Testis (tissue), 5 donors: Measurements from ENCODE around the gene AP1M1.

DNA sequence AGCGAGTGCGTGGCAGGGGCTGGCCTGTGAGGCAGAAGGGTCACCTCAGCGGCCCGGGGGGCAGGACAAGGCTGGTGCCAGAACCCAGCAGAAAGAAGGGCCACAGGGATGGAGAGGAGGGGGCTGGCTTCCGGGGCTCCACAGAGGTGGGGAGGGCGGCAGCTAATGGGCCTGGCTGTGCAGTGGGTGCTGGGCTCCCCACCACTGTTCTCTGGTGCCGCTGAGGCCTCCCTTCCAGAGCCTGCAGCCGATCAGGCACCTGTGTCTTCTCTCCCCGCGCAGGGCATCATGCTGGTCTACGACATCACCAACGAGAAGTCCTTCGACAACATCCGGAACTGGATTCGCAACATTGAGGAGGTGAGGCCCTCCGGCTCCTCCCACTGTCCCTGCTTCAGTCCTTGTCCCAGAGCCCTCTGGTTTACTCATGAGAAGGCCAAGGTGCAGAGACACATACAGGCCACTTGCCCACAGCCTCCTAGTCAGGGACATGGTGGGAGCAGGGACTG lies 13.6 kb downstream of the RAB8A start:
- PRO-cap, 3 experiments = no peak in any of the 3 experiments
- RAMPAGE, long total RNA, 2 experiments = no peak in any of the 2 experiments
- RRBS = 96% methylated on average over 6 of the region's 16 CpGs

GRCh38 chr19:16141170-16141629 lies 2.3 kb upstream of the HSH2D start:
- PRO-cap, 3 experiments = no peak in any of the 3 experiments
- RAMPAGE, long total RNA, 2 experiments = no peak in any of the 2 experiments
- RRBS = no CpG with 5 or more reads among the region's 6 CpGs

GRCh38 chr19:16197354-16198111 lies at the start of gene AP1M1:
Gene AP1M1, plus strand, starts transcription at chr19:16197911.
- PRO-cap, 3 experiments = peak in 3 of 3 experiments; most common plus-strand start chr19:16197911 (in 3); most common minus-strand start chr19:16197704 (in 1)
- RAMPAGE, long total RNA, 2 experiments = start-site peak on the plus strand in 2 of 2 experiments, at chr19:16197884-16197957 at its widest, 399 to 1,026 reads per replicate; start-site peak on the minus strand in 2 of 2 experiments, at chr19:16197737-16197807 at its widest, 18 to 21 reads per replicate
- RRBS = 1% methylated on average over 7 of the region's 47 CpGs

GRCh38 chr19:16326275-16326829 lies 1.7 kb downstream of the KLF2 start:
- PRO-cap, 3 experiments = no peak in any of the 3 experiments
- RAMPAGE, long total RNA, 2 experiments = no peak in any of the 2 experiments
- RRBS = 9% methylated on average over 10 of the region's 27 CpGs

DNA sequence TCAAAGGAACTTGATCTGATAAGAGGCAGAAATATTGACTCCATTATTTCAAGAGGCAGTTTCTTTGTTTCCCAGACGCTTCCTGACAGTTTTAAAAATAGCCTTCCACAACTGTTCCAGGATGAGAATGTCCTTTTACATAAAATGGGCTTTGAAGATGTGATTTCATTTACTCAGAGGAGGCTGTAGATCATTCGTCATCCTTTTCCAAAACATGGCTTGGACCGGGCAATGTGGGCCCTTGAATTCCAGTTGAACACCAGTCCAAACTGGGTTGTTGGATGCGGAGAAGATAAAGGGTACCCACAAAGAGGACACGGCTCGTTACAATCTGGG lies 23.2 kb downstream of the KLF2 start:
- PRO-cap, 3 experiments = peak in 3 of 3 experiments; most common plus-strand start position 168 of the sequence (in 3)
- RAMPAGE, long total RNA, 2 experiments = no peak in any of the 2 experiments
- RRBS = no CpG with 5 or more reads among the region's 6 CpGs

DNA sequence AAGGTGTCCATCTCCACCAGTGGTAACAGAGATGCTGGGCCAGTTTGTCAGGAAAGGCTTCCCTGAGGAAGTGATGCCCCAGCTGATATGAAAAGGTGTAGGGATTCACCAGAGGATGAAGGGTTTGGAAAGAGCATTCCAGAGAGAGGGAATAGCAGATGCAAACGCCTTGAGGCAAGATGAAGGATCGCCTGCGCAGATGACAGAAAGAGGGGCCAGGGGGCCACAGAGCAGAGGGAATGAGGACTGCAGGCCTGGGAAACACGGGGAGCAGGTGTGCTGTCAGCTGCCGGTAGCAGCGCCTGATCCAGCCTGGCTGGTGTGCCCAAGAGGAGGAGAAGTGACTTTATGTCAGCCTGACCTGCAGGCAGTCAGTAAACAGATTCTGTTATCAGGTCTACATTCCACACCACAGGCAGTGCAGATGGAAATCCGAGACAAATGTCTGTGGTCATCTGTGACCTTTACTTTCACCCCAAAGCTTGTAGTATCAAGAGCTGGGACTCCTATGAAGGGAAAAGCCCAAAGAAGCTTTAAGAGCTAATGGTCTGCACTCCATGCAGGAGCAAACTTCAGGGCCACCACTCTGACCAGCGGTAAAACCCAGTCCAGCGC lies 7.9 kb downstream of the EPS15L1 start:
- PRO-cap, 3 experiments = no peak in any of the 3 experiments
- RAMPAGE, long total RNA, 2 experiments = no peak in any of the 2 experiments
- RRBS = no CpG with 5 or more reads among the region's 9 CpGs

GRCh38 chr19:16522732-16523622 lies 19.3 kb downstream of the CHERP start:
- PRO-cap, 3 experiments = no peak in any of the 3 experiments
- RAMPAGE, long total RNA, 2 experiments = no peak in any of the 2 experiments
- RRBS = 93% methylated on average over 4 of the region's 32 CpGs

- PRO-cap, 3 experiments = no peak in any of the 3 experiments
- RAMPAGE, long total RNA, 2 experiments = no peak in any of the 2 experiments
- RRBS = under 1% methylated on average over 8 of the region's 78 CpGs
Observed at GRCh38 chr19:16571051-16572255, 762 bp downstream of the SLC35E1 start.

- PRO-cap, 3 experiments = no peak in any of the 3 experiments
- RAMPAGE, long total RNA, 2 experiments = no peak in any of the 2 experiments
- RRBS = no CpG with 5 or more reads among the region's 29 CpGs
Observed at GRCh38 chr19:16588089-16589242, 16.3 kb upstream of the SLC35E1 start.

- PRO-cap, 3 experiments = peak in 3 of 3 experiments; most common plus-strand start chr19:16628584 (in 3)
- RAMPAGE, long total RNA, 2 experiments = start-site peak on the plus strand in 1 of 2 experiments, at chr19:16628348-16628507 at its widest, 9 reads per replicate
- RRBS = 1% methylated on average over 24 of the region's 47 CpGs
Observed at GRCh38 chr19:16628321-16628682, 298 bp upstream of the MED26 start.

- PRO-cap, 3 experiments = peak in 3 of 3 experiments; most common plus-strand start chr19:16628800 (in 3); most common minus-strand start chr19:16628893 (in 3)
- RAMPAGE, long total RNA, 2 experiments = start-site peak on the plus strand in 1 of 2 experiments, at chr19:16629133-16629190 at its widest, 15 reads per replicate
- RRBS = 0% methylated on average over 1 of the region's 57 CpGs
Observed at GRCh38 chr19:16628683-16629714, 995 bp upstream of the MED26 start.

DNA sequence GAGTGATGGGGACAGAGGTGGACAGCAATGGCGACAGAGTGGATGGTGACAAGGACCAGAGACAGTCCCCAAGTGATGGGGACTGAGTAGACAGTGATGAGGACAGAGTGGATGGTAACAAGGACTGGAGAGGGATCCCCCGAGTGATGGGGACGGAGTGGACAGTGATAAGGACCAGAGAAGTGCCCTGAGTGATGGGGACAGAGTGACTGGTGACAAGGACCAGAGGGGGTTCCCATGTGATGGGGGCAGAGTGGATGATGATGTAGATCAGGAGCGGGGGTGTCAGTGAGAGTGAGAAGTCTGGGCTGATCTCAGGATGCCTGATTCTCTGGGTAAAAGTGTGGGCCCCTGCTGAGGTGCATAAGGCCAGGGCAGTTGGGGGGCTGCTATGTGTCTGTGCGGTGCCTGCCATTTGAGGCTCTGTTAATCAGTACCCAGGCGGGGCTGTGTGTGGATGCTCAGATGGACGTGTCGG lies 8.3 kb downstream of the SIN3B start:
- PRO-cap, 3 experiments = no peak in any of the 3 experiments
- RAMPAGE, long total RNA, 2 experiments = no peak in any of the 2 experiments
- RRBS = no CpG with 5 or more reads among the region's 8 CpGs

DNA sequence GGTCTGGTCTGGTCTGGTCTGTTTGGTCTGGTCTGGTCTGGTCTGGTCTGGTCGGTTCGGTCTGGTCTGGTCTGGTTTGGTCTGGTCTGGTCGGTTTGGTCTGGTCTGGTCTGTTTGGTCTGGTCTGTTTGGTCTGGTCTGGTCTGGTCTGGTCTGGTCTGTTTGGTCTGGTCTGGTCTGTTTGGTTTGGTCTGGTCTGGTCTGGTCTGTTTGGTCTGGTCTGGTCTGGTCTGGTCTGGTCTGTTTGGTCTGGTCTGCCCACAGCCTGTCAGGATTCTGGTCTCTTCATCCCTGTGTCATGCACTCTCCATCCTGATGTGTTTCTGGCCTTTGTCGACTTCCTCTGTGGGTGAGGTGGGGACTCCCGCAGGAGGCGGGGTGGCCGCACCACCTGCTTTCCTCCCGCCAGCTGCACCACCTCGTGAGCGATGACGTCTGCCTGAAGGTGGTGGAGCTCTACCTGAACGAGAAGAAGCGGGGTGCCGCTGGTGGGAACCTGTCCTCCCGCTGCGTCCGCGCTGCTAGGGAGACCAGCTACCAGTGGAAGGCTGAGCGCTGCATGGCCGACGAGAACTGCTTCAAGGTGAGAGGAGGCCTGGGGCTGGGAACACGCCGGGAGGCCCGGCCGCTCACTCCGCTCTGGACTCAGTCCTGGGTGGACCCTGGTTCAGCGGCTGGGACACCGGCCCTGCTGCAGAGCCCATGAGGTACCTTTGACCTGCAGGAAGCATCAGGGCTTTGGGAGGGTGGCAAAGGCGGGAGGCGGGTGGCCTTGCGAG lies 13.0 kb upstream of the F2RL3 start:
- PRO-cap, 3 experiments = no peak in any of the 3 experiments
- RAMPAGE, long total RNA, 2 experiments = no peak in any of the 2 experiments
- RRBS = 94% methylated on average over 7 of the region's 31 CpGs

GRCh38 chr19:16889862-16890950 lies 1.4 kb downstream of the F2RL3 start:
- PRO-cap, 3 experiments = no peak in any of the 3 experiments
- RAMPAGE, long total RNA, 2 experiments = no peak in any of the 2 experiments
- RRBS = 97% methylated on average over 15 of the region's 66 CpGs

- PRO-cap, 3 experiments = no peak in any of the 3 experiments
- RAMPAGE, long total RNA, 2 experiments = no peak in any of the 2 experiments
- RRBS = no CpG with 5 or more reads among the region's 6 CpGs
Observed at GRCh38 chr19:17067551-17067857, 7.7 kb downstream of the HAUS8 start.

DNA sequence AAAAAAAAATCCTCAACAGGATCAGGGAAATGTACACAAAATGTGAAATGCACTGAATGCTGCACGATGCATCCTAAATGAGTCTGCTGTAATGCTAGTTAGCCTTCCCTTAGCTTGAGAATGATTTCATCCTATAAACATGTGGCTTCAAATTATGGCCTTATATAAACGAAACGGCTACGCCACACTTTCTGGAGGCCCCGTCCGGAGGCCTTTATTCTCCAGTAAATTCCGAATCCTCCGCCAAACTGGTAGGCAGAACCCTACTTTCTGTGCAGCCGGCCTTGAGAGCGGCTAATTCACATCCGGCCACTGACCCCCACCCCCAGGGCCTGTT lies 13.7 kb downstream of the MYO9B start:
- PRO-cap, 3 experiments = no peak in any of the 3 experiments
- RAMPAGE, long total RNA, 2 experiments = no peak in any of the 2 experiments
- RRBS = 61% methylated on average over 3 of the region's 11 CpGs

- PRO-cap, 3 experiments = no peak in any of the 3 experiments
- RAMPAGE, long total RNA, 2 experiments = no peak in any of the 2 experiments
- RRBS = 85% methylated on average over 3 of the region's 17 CpGs
Observed at GRCh38 chr19:17162101-17162617, 53.0 kb upstream of the USE1 start.

DNA sequence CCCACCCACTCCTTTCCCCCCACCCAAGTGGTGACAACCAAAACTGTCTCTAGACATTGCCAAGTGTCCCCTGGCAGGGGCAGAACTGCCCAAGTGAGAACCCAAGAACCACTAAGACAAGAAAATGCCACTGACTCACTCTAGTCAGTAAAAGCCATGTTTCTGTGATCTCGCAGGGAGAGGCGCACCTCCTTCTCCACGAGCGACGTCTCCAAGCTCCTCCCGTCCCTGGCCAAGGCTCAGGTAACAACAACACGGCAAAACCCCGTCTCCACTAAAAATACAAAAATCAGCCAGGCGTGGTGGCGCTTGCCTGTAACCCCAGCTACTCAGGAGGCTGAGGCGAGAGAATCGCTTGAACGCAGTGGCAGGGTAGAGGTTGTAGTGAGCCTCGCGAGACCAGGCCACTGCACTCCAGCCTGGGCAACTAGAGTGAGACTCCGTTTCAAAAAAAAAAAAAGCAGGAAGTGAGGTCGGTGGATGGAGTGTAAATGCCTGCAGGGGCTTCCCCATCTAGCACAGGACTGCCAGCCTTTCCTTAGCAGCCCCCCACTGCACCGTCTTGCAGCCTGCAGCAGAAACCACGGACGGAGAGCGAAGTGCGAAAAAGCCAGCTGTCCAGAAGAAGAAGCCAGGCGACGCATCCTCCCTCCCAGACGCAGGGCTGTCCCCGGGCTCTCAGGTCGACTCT lies 17.4 kb upstream of the USE1 start:
- PRO-cap, 3 experiments = no peak in any of the 3 experiments
- RAMPAGE, long total RNA, 2 experiments = no peak in any of the 2 experiments
- RRBS = 95% methylated on average over 2 of the region's 27 CpGs

- PRO-cap, 3 experiments = no peak in any of the 3 experiments
- RAMPAGE, long total RNA, 2 experiments = no peak in any of the 2 experiments
- RRBS = no CpG with 5 or more reads among the region's 27 CpGs
Observed at GRCh38 chr19:17201657-17202393, 13.3 kb upstream of the USE1 start.

DNA sequence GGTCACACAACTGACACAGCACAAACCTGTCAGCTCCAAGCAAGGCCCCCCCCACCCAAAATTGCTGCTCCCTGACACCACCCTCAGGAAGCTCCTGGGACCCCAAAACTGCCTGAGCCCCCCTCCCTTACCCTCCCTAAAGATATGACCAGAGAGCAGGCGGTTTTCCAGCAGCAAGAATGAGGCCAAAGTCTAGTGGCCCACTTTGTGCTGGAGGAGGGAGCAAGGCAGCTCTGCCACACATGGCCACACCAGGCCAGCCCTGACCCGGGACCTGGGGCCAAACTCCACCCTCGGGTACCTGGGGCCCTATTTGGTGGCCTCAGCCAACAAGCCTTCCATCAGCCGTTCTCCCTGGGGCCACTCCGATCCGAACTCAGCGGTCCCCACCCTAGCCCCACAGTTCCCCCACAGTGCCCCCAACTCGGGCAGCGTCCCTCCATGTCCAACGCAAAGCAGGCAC lies 2.3 kb downstream of the NR2F6 start:
- PRO-cap, 3 experiments = no peak in any of the 3 experiments
- RAMPAGE, long total RNA, 2 experiments = no peak in any of the 2 experiments
- RRBS = no CpG with 5 or more reads among the region's 10 CpGs